Endothelial cell of umbilical vein (primary cell): ENCODE measurements around the genes ID2, ITGB1BP1 and YWHAQ.

- PRO-cap, result no peak
CAGE:
- cytosol, long polyA minus RNA, result no peak
- cytosol, long polyA plus RNA, result no peak
- long polyA plus RNA, result no peak
- nucleus, long polyA minus RNA, result no peak
- nucleus, long polyA plus RNA, result no peak
These were observed 36.8 kb upstream of the ID2 start for GRCh38 chr2:8645052-8645446.

GRCh38 chr2:8681987-8682575 lies at the start of gene ID2:
TSS of gene ID2 (plus strand) at chr2:8682056.
- PRO-cap, result bidirectional peak, plus-strand start at chr2:8682056, minus-strand start at chr2:8681861
CAGE:
- cytosol, long polyA minus RNA, result no peak
- cytosol, long polyA plus RNA, result no peak
- long polyA plus RNA, result no peak
- nucleus, long polyA minus RNA, result start-site peak on the plus strand at chr2:8682055-8682061, 82 reads
- nucleus, long polyA plus RNA, result no peak

DNA sequence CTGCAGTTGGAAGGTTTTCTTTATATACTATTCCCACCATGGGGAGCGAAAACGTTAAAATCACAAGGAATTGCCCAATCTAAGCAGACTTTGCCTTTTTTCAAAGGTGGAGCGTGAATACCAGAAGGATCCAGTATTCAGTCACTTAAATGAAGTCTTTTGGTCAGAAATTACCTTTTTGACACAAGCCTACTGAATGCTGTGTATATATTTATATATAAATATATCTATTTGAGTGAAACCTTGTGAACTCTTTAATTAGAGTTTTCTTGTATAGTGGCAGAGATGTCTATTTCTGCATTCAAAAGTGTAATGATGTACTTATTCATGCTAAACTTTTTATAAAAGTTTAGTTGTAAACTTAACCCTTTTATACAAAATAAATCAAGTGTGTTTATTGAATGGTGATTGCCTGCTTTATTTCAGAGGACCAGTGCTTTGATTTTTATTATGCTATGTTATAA lies 2.1 kb downstream of the ID2 start:
- PRO-cap, result no peak
CAGE:
- cytosol, long polyA minus RNA, result no peak
- cytosol, long polyA plus RNA, result no peak
- long polyA plus RNA, result no peak
- nucleus, long polyA minus RNA, result no peak
- nucleus, long polyA plus RNA, result no peak

GRCh38 chr2:9095693-9096022 lies 92.2 kb upstream of the MBOAT2 start:
- PRO-cap, result no peak
CAGE:
- cytosol, long polyA minus RNA, result no peak
- cytosol, long polyA plus RNA, result no peak
- long polyA plus RNA, result no peak
- nucleus, long polyA minus RNA, result no peak
- nucleus, long polyA plus RNA, result no peak

- PRO-cap, result no peak
CAGE:
- cytosol, long polyA minus RNA, result no peak
- cytosol, long polyA plus RNA, result no peak
- long polyA plus RNA, result no peak
- nucleus, long polyA minus RNA, result no peak
- nucleus, long polyA plus RNA, result no peak
These were observed 37.8 kb upstream of the ASAP2 start for GRCh38 chr2:9168915-9169178.

- PRO-cap, result no peak
CAGE:
- cytosol, long polyA minus RNA, result no peak
- cytosol, long polyA plus RNA, result no peak
- long polyA plus RNA, result no peak
- nucleus, long polyA minus RNA, result no peak
- nucleus, long polyA plus RNA, result no peak
These were observed 55.1 kb downstream of the ITGB1BP1 start for GRCh38 chr2:9368328-9368614.

DNA sequence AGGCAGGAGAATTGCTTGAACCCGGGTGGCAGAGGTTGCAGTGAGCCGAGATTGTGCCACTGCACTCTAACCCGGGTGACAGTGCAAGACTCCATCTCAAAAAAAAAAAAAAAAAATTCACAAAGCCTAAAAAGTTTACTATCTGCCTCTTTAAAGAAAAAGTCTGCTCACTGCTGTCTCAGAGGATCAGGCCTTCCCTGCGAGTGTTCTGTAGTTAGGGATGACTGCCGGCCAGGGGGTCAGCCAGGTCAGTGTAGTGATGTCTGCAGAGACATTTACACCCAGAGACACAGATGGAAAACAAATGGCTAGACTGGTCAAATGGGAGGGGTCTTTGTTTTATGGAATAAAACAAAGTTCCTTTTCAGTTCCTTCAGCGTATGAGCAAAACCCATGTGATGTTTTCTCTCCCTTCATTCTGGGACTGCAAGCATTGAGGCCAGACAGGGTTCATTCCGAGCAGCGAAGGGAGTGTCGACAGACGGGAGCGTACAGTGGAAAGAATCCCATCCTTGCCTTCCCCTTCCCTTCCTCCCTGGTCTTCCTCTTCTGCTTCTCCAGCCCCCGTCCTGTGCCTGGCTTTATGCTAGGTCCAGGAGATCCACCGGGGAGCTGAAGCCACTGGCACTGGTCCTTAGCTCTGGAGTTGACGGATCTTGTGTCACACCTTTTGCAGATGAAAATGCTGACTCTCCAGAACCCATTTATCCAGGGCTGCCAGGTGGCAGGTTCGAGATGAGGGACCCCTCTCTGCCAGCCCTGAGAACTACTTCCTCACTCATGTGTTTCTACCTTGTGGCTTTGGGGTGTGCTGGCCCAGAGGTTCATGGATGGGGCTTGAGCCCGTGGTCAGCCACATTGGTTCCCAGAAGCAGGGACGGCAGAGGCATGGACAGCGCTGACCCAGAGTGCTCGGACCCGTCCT lies 24.4 kb downstream of the ITGB1BP1 start:
- PRO-cap, result no peak
CAGE:
- cytosol, long polyA minus RNA, result no peak
- cytosol, long polyA plus RNA, result no peak
- long polyA plus RNA, result no peak
- nucleus, long polyA minus RNA, result no peak
- nucleus, long polyA plus RNA, result no peak

DNA sequence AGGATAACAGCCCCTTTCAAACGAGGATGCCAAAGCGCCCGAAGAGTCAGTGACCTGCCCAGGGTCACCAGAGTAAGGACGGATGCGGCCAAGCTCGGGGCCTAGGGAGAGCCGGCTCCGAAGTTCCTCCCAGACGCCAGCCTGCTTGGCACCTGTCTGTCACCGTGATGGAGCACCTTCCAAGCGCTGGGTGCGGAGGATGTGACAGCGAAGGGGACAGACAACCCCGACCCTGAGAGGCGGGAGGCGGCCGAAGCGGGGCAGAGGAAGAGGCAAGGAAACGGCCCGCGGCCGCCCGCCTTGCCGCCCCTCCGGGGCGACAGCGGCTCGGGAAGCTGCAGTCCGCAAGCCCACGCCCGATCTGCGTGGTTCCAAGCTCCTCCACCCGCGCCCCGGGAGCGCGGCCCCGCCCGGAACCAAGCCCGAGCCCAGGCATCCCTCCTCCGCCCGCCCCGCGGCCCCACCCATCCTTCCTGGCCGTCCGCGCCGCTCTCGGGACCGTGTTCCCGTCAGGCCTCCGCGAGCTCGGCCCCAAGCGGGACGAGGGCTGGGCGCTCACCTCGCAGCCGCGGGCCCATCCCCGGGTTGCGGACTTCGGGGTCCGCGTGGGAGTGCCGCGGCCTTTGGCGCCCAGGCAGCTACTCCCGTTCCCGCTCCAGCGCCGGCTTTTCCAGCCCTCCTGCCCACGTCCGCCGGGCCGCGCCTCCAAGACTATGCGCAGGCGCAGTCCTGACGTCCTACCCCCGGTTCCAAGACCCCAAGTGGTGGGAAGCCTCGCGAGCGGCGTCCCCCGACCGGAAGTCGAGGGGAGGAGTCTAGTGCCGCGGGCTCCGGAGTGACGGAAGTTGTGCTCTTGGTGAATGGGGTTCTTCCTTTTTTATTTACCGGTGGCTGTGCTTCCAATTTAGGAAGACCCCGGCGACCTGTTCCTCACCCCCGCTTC lies at the start of gene ITGB1BP1:
TSS of gene ITGB1BP1 (minus strand) at position 715 of the 943 bp plus-strand sequence.
- PRO-cap, result bidirectional peak, plus-strand start at position 49 of the sequence, minus-strand start outside the sequence; unidirectional peak, plus-strand start at position 223 of the sequence; bidirectional peak, plus-strand start at position 474 of the sequence, minus-strand start at position 363 of the sequence; bidirectional peak, plus-strand start at position 818 of the sequence, minus-strand start at position 709 of the sequence
CAGE:
- cytosol, long polyA minus RNA, result start-site peak on the minus strand centred at position 396 of the sequence, 88 bp wide, 15 reads; start-site peak on the minus strand centred at position 690 of the sequence, 90 bp wide, 108 reads; start-site peak on the plus strand centred at position 833 of the sequence, 54 bp wide, 1,427 reads
- cytosol, long polyA plus RNA, result start-site peak on the plus strand centred at position 866 of the sequence, 112 bp wide, 1,803 and 1,933 reads in 2 replicates
- long polyA plus RNA, result start-site peak on the minus strand centred at position 389 of the sequence, 63 bp wide, 22 and 19 reads in 2 replicates; start-site peak on the minus strand centred at position 666 of the sequence, 107 bp wide, 170 and 262 reads in 2 replicates; start-site peak on the plus strand centred at position 839 of the sequence, 69 bp wide, 2,037 and 2,520 reads in 2 replicates
- nucleus, long polyA minus RNA, result start-site peak on the plus strand centred at position 857 of the sequence, 36 bp wide, 1,049 reads
- nucleus, long polyA plus RNA, result start-site peak on the plus strand centred at position 841 of the sequence, 74 bp wide, 1,271 and 1,372 reads in 2 replicates

DNA sequence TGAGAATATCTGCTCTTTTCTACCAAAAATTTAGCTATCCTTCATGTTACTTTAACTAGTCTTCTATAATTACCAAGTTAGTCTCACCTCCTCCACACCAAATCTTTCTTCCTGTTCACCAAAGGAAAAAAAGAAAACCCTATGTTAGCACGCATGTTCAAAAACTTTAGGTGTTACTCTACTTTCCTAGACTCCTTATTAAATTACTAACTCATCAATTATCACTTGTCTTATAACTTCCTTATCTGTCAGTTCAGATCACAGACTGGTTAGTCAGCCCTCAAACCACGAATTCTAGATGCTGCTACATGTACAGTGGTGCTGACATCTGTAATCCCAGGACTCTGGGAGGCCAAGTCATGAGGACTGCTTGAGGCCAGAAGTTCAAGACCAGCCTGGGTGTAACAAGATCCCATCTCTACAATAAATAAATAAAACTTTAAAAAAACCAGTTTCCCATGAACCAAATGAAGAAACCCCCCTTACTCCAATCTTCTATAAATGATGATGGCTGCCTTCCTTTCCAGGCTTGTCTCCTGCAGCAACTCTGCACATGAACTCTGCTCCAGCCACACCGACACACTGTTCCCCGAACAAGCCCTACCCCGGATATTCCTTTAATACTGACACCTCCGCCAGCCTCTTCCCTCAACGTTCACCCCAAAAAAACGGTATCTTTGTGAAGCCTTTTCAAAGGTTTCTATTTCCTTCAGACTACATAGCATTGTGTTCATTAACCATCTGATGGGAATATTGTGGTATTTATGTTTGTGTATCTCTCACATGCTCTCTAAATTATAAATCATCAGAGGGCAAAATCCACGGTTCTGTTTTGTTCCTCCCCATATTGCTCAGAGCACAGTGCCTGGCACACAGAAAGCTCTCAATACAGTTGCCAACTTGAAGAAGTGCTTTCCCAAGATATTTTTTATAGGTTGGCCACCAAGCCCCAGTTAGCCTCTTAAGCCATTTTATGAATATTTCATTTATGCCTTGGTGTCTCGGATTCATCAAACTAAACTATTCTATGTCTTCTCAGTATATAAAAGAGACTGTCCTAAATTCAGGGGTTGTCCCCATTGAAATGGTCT lies 3.2 kb downstream of the YWHAQ start:
- PRO-cap, result no peak
CAGE:
- cytosol, long polyA minus RNA, result start-site peak on the minus strand centred at position 468 of the sequence, 23 bp wide, 5 reads
- cytosol, long polyA plus RNA, result no peak
- long polyA plus RNA, result no peak
- nucleus, long polyA minus RNA, result no peak
- nucleus, long polyA plus RNA, result no peak

DNA sequence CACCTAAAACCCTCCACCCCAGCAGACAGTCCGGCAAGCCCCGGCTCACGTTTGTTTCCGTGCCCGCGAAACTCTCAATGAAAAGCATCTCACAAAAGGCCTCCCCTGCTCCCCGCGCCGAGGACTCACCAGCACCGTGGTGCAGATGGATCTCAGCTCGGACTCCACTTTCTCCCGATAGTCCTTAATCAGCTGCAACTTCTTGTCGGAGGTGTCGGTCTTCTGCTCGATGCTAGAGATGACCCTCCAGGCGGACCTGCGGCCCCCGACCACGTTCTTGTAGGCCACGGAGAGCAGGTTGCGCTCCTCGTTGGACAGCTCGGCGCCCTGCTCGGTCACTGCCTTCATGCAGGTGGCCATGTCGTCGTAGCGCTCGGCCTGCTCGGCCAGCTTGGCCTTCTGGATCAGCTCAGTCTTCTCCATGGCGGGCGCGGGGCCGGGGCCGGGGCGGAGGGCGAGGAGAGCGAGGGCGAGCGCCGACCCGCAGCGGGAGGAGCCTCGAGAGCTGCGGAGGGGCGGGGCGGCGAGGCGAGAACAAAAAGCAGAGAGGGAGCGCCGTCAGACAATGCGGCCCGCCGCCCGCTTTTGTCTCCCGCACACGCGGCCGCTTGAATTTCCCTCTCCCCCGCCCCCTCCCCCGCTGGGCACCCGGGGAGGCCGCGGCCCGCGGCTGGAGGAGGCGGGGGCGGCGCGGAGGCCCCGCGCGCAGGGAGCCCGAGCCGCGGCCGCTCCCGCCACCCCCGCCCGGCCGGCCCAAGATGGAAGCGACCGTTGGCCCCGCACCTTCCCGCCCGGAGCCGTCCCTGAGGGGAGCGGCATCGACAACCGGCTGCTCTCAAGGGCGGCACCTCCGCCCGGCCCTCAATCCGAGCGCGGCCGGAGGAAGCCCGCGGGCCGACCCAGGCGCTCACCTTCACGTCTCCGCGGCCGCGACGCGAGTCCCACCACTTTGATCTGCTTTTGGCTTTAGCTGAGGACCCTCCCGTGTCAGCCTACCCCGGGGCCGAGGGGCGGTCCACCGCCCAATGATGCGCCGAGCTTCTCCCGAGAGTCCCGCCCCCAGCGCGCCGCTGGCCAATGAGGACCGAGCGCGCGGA lies at the start of gene YWHAQ:
TSS of gene YWHAQ (minus strand) at position 968 of the 1,097 bp plus-strand sequence.
- PRO-cap, result bidirectional peak, plus-strand start at position 537 of the sequence, minus-strand start at position 587 of the sequence; bidirectional peak, plus-strand start outside the sequence, minus-strand start at position 940 of the sequence
CAGE:
- cytosol, long polyA minus RNA, result start-site peak on the minus strand centred at position 966 of the sequence, 49 bp wide, 639 reads
- cytosol, long polyA plus RNA, result start-site peak on the minus strand centred at position 964 of the sequence, 61 bp wide, 7,142 and 9,276 reads in 2 replicates
- long polyA plus RNA, result start-site peak on the minus strand centred at position 962 of the sequence, 56 bp wide, 6,572 and 7,446 reads in 2 replicates
- nucleus, long polyA minus RNA, result start-site peak on the minus strand centred at position 167 of the sequence, 686 bp wide, 201 reads; start-site peak on the minus strand centred at position 955 of the sequence, 28 bp wide, 1,412 reads
- nucleus, long polyA plus RNA, result start-site peak on the minus strand centred at position 955 of the sequence, 29 bp wide, 1,924 and 1,919 reads in 2 replicates

DNA sequence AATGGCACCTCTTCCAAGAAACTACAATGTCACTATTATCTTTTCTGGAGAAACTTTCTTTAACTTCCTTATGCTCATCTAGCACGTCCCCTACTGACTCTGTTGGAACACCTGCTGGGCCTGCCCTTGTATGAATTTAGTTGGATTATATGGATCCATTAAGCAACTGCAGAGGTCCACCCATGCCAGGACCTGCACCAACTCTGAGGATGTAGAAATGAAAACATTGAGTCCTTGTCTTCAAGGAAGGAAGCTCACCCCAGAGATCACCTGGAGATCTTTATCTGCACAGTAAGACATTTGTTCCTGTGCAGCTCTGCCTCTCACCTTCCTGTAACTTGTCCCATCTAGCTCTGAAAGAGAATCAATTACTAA lies 105.1 kb upstream of the YWHAQ start:
- PRO-cap, result no peak
CAGE:
- cytosol, long polyA minus RNA, result no peak
- cytosol, long polyA plus RNA, result no peak
- long polyA plus RNA, result no peak
- nucleus, long polyA minus RNA, result no peak
- nucleus, long polyA plus RNA, result no peak

GRCh38 chr2:9779853-9780377 lies 63.4 kb upstream of the TAF1B start:
- PRO-cap, result no peak
CAGE:
- cytosol, long polyA minus RNA, result no peak
- cytosol, long polyA plus RNA, result no peak
- long polyA plus RNA, result no peak
- nucleus, long polyA minus RNA, result no peak
- nucleus, long polyA plus RNA, result no peak

DNA sequence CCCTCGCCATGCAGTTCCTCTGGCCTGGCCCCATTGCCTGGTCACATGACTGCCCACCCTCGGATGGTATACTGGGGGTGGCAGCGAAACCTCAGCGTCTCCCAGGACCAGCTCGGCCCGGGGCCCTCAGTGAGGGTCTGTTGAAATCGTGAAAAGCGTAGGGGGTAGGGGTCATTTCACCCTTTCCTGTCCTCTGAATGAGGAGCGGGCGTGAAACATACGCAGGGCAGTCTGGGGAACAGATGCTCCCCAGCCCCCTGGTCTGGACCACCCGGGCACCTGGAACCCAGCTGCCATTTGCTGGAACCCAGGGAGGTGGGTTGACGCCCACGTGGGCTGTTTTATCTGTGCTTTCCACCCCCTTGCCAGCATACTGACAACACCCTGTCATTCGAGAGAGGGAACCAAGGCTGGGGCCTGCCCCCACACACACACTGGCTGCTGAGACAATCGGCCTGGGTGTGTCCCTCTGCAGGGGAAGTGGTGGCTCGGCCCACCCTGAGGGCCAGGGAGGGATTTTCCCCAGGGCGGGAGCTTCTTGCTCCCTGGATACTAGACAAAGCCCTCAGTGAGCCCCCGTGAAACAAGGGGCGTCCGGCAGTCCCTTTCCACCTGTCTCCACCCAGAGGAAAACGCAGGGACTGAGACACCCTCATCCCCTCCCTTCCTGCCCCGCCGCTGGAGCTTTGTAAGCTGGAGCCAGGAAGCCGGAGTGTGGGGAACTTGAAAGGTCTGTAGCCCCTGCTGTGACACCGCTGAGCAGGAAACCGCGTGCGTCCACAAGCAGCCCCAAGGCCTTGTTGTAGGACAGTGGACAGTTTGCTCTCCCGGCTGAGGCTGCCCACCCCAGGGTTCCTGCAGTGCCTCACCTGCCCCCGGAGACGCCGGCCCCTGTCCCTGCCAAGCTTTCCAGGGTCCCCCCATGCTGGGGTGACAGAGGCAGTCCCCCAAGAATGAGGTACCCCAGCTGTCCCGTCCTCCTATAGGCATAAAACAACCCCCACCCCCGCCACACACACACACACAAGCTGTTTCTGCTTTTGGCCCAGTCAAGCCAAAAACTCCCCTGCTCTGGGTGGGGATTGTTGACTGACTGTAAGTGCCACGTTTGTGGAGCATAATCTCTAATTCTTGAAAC lies 14.2 kb upstream of the KLF11 start:
- PRO-cap, result no peak
CAGE:
- cytosol, long polyA minus RNA, result no peak
- cytosol, long polyA plus RNA, result no peak
- long polyA plus RNA, result no peak
- nucleus, long polyA minus RNA, result no peak
- nucleus, long polyA plus RNA, result no peak

DNA sequence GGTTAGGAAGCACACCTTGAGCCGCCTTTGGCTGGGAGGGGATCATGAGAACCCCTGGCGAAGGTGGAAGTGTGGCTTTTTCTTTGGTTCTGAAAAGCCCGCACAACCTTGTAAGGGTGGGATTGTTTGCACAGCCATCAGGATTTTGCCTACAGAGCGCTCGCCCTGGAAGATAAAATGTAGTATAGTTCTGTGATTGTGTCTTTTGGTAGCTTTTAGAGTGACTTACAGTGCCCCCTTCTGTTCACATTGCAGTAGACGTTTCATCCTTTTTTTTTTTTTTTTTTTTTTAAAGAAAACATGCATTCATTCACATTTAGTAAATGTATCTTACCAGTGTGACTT lies 5.3 kb downstream of the KLF11 start:
- PRO-cap, result no peak
CAGE:
- cytosol, long polyA minus RNA, result no peak
- cytosol, long polyA plus RNA, result no peak
- long polyA plus RNA, result no peak
- nucleus, long polyA minus RNA, result no peak
- nucleus, long polyA plus RNA, result no peak

GRCh38 chr2:10056982-10058269 lies 14.1 kb downstream of the KLF11 start:
- PRO-cap, result no peak
CAGE:
- cytosol, long polyA minus RNA, result no peak
- cytosol, long polyA plus RNA, result no peak
- long polyA plus RNA, result no peak
- nucleus, long polyA minus RNA, result no peak
- nucleus, long polyA plus RNA, result no peak

- PRO-cap, result no peak
CAGE:
- cytosol, long polyA minus RNA, result no peak
- cytosol, long polyA plus RNA, result no peak
- long polyA plus RNA, result no peak
- nucleus, long polyA minus RNA, result no peak
- nucleus, long polyA plus RNA, result no peak
These were observed 2.2 kb upstream of the HPCAL1 start for GRCh38 chr2:10300517-10300793.

GRCh38 chr2:10301736-10302376 lies 848 bp upstream of the HPCAL1 start:
- PRO-cap, result no peak
CAGE:
- cytosol, long polyA minus RNA, result no peak
- cytosol, long polyA plus RNA, result no peak
- long polyA plus RNA, result no peak
- nucleus, long polyA minus RNA, result no peak
- nucleus, long polyA plus RNA, result no peak

- PRO-cap, result no peak
CAGE:
- cytosol, long polyA minus RNA, result no peak
- cytosol, long polyA plus RNA, result no peak
- long polyA plus RNA, result no peak
- nucleus, long polyA minus RNA, result no peak
- nucleus, long polyA plus RNA, result no peak
These were observed 9.6 kb downstream of the HPCAL1 start for GRCh38 chr2:10312094-10312971.

- PRO-cap, result no peak
CAGE:
- cytosol, long polyA minus RNA, result no peak
- cytosol, long polyA plus RNA, result no peak
- long polyA plus RNA, result no peak
- nucleus, long polyA minus RNA, result no peak
- nucleus, long polyA plus RNA, result no peak
These were observed 41.4 kb downstream of the HPCAL1 start for GRCh38 chr2:10344025-10344501.

GRCh38 chr2:10378165-10378701 lies 69.9 kb downstream of the ODC1 start:
- PRO-cap, result no peak
CAGE:
- cytosol, long polyA minus RNA, result no peak
- cytosol, long polyA plus RNA, result no peak
- long polyA plus RNA, result no peak
- nucleus, long polyA minus RNA, result no peak
- nucleus, long polyA plus RNA, result no peak